Cerebral cortex (tissue), 2 donors: ENCODE measurements around the gene PRAP1.

- PRO-cap, 2 experiments = no peak in any of the 2 experiments
Measured at GRCh38 chr10:133312366-133312996, 3.8 kb downstream of the ZNF511 start.

DNA sequence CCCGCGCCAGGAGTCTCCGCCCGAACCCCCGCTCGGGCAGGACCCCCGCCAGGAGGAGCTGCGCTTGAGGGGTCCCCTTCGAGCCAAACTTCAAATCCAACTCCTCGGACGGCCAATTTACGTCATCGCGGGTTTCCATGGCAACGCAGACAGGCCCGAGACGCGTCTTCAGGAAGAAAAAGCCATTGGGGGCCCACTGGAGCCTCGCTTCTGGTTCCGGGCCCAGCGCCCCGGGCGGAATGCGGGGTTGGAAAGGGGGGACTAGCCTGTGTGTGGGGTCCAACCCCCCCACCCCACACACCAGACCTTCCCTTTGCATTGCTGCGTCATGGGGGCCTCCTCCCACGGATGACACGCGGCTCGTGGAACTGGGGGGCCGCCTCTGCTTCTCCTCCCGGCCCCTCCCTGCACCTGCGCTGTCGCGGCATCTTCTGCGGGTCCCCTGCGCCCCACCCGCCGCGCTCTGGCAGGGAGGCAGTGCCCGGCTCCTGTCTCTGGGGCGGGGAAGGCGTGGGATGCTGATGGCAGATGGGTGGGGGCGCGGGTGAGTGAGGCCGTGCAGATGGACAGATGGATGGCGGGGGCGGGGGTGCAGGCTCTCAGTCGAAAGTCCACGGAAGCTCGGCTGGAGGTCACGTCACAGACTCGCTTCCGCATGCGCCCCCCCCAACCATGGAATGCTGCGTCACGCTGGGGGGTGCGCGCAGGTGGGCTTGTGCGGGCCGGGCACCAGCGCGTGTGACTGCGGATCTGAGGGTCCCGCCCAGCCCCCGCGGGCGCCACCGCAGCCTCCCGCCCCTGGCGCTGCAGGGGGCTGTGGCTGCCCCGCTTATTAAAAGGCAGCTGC, 1.1 kb downstream of the CALY start:
- PRO-cap, 2 experiments = peak in 1 of 2 experiments; most common plus-strand start position 185 of the sequence (in 1); most common minus-strand start position 98 of the sequence (in 1)

DNA sequence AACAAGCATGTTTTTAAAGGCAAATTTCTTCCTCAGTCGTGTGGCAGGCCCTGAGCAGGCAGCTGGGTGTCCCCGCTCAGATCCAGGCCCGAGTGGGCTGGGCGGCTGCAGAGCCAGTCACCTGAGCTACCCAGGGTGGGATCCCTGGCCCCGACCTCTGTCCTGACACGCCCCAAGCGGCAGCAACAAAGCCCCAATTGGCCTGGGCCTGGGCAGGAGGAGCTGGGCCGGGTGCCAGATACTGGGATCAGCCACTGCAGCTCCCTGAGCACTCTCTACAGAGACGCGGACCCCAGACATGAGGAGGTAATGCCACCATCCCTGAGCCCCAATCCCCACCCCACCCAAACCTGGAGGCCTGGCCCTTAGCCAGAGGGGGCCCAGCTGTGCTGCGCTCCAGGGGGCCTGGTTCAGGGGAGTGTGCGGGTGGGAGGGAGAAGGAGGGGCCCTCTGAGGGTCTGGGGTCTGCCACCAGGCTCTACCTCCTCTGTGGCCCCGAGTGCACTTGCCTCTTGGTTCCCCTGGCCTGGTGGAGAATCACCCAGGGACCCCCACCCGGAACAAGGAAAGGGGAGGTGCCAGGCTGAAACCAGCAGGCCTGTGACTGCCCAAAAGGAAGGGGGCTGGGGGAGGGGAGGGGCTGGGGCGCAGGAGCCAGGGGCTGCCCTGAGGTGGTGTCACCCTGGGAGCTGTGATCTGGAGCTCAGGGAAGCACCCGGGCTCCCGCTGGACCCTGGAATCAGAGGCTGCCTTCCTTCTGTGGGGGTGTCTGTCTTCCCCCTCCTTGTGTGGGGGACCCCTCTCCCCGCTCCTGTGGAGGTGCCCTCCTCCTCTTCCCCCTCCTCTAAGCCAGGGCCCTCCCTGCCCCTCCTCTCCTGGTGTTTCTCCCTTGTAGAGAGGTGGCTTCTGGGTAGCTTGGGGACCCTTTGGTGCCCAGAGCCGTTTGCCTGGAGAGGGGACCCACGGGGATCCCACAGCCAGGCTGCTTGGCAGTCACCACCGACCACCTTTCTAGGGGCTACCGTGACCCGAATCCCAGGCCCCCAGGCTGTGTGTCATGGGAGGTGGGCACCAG, at the start of gene PRAP1:
TSS of gene PRAP1 (plus strand) at position 254 of the 1,075 bp plus-strand sequence.
- PRO-cap, 2 experiments = no peak in any of the 2 experiments

DNA sequence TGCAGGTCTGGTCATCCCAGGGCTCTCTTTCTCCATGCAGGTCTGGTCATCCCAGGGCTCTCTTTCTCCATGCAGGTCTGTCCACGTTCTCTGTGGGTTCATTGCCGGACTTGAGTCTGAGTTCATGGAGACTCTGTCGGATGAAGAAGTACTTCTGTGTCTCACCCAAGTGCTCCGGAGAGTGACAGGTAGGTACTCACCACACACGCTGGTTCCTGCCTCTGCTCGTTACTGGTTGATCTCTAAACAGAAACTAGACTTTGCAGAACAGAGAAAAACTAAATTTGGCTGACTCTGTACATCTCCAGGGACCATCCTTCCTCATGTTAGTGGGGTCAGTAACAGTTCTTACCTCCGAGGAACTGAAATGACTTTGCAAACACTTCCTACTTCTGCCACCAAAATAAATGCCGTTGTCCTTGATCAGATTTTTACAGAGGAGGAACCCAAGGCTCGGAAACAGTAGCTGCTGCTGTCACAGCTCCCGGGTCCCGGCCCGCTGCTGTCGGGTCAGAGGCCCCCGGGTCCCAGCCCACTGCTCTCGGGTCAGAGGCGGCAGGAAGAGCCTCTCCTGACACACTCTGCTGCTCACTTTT, 5.0 kb upstream of the MTG1 start:
- PRO-cap, 2 experiments = no peak in any of the 2 experiments

DNA sequence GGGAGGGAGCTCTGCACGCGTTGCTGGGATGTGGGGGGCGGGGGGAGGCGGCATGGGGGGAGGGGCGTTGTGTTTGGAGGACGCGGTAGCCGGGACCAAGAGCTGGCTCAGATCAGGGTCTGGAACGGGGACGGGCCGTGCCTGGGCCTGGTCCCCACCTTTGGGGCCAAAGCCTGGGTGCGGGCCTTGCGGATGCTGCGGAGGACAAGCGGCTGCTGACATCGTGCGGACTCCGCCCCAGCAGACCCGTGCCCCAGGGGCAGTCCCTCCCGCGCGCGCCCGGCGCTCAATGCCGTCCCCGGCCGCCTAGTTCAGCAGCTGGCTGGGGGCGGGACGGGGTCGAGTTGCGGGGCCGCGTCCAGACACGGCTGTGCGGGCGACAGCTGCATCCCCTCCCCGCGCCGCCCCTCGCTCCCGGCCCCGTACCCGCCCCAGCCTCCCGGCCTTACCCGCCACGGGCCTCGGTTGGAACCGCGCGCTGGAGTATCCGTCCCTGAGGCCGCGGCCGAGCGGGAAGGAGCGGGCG, 338 bp downstream of the SPRN start:
- PRO-cap, 2 experiments = peak in 1 of 2 experiments; most common minus-strand start position 291 of the sequence (in 1)

DNA sequence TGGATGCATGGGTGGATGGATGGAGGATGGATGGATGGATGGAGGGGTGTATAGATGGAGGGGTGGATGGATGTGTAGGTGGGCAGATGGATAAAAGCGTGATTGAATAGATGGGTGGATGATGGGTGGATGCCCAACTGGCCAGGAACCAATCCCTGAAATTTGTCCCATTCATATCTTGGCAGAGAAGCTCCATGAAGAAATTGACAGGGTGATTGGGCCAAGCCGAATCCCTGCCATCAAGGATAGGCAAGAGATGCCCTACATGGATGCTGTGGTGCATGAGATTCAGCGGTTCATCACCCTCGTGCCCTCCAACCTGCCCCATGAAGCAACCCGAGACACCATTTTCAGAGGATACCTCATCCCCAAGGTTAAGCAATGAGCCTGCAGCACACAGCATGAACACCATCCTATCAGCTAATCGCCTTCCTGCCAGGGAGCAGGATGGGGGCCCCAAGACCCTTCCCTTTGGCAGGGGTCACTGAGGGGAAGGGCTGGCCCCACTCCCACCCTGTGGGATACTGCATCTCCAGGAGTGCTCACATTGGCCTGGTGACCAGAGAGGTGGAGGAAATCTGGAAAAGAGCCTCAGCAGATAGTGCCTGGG, 9.8 kb downstream of the CYP2E1 start:
- PRO-cap, 2 experiments = no peak in any of the 2 experiments